MCF 10A (cell line): ENCODE measurements around the genes HTN3, MUC7, JCHAIN and COX18.

- PRO-cap, result no peak
- RRBS, result no CpG with 5 or more reads among the region's 6 CpGs
Measured at GRCh38 chr4:69759001-69759911, 1.2 kb downstream of the SULT1B1 start.

GRCh38 chr4:69823344-69824025 lies 36.5 kb downstream of the SULT1E1 start:
- PRO-cap, result no peak
- RRBS, result no CpG with 5 or more reads among the region's 8 CpGs

DNA sequence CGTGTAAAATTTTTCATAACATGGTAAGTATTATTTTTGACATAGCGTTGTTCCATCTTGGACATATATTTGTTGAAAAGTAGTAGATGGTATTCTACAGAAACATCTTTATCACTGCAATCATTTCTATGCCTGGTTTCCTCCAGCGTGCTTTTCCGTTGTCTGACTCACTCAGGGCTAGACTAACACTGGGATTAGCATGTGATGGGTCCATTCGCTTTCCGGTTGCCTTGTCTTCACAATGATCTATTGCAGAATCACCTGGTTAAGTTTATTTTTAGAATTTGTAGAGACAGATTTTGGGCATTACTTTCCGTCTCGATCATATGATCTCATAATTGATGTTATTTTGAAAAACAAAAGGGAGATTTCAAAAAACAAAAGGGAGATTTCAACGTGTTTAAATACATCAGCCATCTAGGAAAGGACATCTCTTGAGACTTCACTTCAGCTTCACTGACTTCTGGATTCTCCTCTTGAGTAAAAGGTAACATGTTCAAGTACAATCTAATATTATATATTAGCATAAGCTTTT lies at the start of gene HTN3:
Gene HTN3, plus strand, starts transcription at position 430 of the 535 bp plus-strand sequence.
- PRO-cap, result no peak
- RRBS, result no CpG with 5 or more reads among the region's 9 CpGs

DNA sequence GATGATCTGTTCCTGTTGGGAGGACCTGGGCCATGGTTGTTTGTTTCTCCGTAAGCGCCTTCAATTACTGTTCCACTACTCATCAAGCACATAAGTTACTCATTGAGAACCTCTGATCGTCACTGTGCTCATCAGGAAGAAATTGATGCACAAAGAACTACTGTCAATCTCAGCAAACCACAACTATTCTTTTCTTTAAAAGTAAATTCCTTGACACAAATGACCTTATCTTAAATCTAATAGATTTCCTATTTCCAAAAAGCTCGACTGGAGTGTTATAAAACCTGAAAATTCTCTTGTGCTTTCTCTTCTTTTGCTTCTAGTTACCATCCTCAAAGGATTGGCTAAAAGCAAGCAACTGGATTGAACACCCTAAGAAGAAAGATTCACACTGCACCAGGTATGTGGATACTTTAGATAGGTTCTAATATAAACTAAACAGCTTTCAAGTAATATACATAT lies at the start of gene MUC7:
Gene MUC7, plus strand, starts transcription at position 306 of the 462 bp plus-strand sequence.
- PRO-cap, result no peak
- RRBS, result no CpG with 5 or more reads among the region's 4 CpGs

DNA sequence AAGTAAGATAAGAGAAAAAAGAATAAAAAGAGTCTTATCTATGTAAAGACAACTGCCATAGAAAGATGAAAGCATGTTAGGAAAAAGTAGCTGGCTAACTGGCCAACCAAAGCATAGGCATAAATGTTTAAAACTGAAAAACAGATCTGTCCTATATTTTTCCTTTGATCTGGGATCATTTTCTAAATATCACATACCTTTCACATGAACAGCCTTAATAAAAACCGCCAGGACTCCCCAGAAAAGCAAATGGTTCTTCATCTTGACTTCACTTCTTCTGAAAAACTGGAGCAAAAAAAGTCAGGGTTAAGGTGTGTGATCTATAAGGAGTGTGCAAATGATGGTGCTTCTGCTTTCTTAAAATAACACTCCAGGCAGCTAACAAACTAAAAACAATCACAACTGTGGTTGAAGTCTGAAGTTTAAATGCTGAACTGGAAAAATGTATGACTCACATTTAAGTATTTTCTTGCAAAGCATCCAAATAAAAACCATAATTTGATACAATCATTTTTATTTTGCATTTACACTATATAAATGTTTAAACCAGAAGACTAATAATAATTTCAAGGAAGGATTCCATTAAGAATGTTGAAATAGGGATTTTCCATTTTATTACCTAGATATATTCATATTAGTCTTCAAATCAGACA lies at the start of gene JCHAIN:
Gene JCHAIN, minus strand, starts transcription at position 279 of the 653 bp plus-strand sequence.
- PRO-cap, result no peak
- RRBS, result no CpG with 5 or more reads among the region's 1 CpG

- PRO-cap, result bidirectional peak, plus-strand start at chr4:70704221, minus-strand start at chr4:70704126
- RRBS, result no CpG with 5 or more reads among the region's 14 CpGs
Measured at GRCh38 chr4:70703858-70704369, 15.6 kb downstream of the UTP3 start.

GRCh38 chr4:70704370-70705219 lies 16.3 kb downstream of the UTP3 start:
- PRO-cap, result bidirectional peak, plus-strand start at chr4:70704789, minus-strand start at chr4:70704613
- RRBS, result 1% methylated on average over 31 of the region's 97 CpGs

DNA sequence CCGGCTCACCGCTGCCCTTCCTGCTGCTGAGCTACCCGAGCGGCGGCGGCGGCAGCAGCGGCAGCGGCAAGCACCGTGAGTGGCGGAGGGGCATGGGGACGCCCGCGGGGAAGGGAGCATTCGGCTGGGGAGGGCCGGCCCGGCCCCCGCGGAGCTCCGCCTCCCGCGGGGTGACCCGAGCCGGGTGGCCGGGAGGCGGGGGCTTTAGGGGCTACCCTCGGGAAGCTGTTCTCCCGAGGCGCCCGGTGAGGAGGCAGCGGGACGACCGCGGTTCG lies 16.6 kb upstream of the RUFY3 start:
- PRO-cap, result bidirectional peak, plus-strand start at position 207 of the sequence, minus-strand start outside the sequence
- RRBS, result 1% methylated on average over 20 of the region's 35 CpGs

- PRO-cap, result no peak
- RRBS, result no CpG with 5 or more reads among the region's 6 CpGs
Measured at GRCh38 chr4:70793560-70794020, 46.1 kb downstream of the GRSF1 start.

DNA sequence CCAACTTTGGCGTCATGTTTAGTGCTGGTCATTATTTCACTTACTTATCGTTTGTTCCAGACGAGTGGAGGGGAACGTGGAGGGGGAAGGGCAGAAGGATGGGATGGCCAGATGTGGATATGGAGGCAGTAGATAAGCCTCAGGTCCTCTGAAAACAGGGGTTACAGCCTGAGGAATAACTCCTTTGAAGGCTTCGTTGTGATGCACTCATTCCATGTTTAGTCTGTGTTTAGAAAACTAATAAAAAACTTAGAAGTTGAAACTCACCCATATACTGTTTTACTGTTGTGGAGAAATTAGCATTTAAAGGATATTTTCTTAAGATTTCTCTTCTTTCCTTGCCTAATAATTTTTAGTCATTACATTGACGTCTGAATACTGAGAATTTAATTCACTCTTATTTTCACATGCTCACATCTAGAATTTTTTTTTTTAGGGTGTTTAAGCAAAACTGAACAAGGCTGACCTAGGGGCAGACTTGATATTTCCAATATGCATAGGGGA lies 1.2 kb downstream of the MOB1B start:
- PRO-cap, result no peak
- RRBS, result no CpG with 5 or more reads among the region's 6 CpGs

DNA sequence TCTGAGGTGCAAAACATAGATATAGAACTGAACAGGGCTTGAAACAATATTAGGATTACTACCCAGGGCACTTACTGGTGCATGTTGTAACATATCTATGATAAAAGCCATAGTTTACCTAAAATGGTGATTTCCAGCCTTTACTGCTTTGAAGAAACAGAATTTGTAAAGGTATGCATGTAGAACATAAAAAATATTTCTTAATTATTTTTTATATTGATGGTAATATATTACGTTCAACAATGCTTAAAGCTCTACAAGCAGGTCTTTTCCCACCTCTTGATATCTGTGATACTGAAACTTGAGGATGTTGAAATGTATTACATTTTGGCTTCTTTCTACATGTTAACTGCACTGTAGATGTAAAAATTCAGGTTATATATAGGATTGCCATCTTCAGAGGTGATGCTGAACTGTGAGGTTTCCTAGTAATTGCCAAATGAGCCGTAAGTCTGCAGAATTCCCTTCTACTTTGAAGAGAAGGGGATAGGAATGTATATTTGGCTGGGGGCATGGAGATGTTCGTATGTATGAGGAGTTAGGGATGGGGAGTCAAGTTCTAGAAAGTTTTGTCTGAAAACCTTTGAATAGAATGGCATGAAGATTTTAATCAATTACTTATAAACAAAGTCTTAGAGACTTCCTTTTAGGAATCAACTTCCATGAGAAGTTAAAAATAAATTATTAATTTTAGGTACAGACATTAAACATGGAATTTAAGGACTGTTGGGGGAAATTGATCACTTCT lies 10.8 kb upstream of the DCK start:
- PRO-cap, result no peak
- RRBS, result no CpG with 5 or more reads among the region's 3 CpGs

DNA sequence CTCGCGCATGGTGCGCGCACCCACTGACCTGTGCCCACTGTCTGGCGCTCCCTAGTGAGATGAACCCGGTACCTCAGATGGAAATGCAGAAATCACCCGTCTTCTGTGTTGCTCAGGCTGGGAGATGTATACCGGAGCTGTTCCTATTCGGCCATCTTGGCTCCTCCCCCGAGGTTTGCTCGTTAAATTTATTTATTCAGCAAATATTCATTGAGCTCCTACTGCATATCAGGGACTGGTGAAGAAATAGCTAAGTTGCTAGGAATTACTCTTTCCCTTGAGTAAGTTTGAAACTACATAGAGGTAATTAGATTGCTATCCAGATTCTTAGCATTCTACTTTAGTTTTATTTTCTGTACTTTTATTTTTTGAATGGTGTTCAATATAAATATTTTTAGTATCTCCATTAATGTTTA lies 66.2 kb downstream of the DCK start:
- PRO-cap, result no peak
- RRBS, result no CpG with 5 or more reads among the region's 11 CpGs

DNA sequence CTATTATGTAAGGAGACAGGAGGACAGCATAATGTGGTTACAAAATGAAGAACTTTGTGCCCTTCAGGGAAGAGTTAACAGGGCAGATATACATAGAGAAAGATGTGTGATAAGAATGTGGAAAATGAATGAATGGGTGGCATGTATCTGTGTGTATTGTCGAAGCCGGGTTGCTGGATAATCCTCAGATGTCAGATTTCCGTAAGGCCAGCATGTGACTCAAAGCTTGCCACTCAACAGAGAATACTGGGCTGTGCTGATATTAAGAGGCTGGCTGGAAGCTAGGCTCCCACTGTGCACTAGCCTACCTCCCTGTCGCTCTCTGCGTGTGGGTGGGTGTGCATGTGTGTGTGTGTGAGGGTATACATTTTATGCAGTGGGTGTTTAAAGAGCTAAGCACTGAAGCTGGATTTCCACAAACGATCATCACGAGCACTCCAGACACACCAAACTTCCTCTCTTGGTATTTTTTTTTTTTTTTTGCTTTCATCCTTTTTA lies 48.8 kb downstream of the SLC4A4 start:
- PRO-cap, result no peak
- RRBS, result no CpG with 5 or more reads among the region's 7 CpGs

DNA sequence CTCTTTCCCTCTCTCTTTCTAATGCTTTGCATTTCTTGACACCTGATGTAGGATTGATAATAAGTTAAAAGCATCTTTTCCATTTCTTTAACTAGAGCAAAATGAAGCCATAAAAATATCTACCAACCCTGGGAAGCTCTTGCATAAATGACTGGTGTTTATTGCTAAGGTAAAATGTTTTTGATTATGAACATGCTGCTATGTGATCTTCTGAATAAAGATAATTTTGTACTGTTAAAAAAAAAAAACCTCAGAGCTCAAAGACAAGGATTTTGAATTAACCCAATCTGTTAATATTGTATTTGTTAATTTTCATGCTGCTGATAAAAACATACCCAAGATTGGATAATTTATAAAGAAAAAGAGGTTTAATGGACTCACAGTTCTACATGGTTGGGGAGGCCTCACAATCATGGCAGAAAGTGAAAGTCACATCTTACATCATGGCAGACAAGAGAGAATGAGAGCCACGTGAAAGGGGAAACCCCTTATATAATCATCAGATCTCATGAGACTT lies 161.4 kb downstream of the GC start:
- PRO-cap, result no peak
- RRBS, result no CpG with 5 or more reads among the region's 1 CpG

GRCh38 chr4:71772887-71773676 lies 10.8 kb downstream of the GC start:
- PRO-cap, result no peak
- RRBS, result no CpG with 5 or more reads among the region's 4 CpGs

DNA sequence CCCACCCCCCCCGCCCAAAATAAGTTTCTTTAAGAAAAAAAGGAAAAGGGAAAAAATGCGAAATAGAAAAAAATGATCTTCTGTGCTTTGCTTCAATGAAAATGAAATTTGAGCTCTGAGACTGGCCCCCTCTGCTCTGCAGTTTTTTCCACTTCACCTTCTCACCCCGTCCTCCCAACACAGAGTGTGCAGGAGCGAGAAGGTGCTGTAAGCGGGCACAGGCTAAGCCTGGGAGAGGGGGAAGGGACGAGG lies 279 bp downstream of the ADAMTS3 start:
- PRO-cap, result no peak
- RRBS, result no CpG with 5 or more reads among the region's 6 CpGs

GRCh38 chr4:73068936-73070022 lies at the start of gene COX18:
COX18 (minus strand) TSS chr4:73069716.
- PRO-cap, result bidirectional peak, plus-strand start at chr4:73069196, minus-strand start at chr4:73069046; bidirectional peak, plus-strand start at chr4:73069922, minus-strand start at chr4:73069705
- RRBS, result under 1% methylated on average over 17 of the region's 80 CpGs

DNA sequence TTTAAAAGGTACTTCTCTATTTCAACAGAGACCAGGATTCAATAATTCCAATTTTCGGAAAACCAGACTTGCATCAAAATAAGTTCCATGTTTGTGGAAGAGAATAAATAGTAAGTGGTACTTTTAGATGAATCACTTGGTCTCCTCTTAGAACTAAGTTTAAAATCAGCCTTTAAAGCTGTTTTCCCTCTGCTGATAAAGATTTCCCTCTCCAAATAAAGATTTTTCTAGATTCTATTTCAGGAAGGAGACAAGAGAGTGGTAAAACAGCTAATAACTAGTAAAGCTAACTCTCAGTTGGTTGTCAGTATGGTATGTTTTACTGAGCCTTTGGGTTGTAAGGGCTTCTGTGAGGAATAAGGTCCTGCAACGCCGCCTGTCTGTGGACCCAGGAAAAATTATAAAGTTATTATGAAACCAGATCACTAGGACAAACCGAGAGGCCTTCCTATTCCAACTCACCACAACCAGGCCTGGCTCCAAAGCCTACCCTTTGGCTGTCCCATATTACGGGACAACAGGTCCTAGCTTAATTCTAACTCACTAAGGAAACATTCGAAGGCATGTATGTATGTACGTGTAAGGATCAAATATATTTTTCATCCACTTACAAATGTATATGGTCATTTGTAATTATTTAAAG lies 1.5 kb downstream of the ANKRD17 start:
- PRO-cap, result no peak
- RRBS, result no CpG with 5 or more reads among the region's 7 CpGs

DNA sequence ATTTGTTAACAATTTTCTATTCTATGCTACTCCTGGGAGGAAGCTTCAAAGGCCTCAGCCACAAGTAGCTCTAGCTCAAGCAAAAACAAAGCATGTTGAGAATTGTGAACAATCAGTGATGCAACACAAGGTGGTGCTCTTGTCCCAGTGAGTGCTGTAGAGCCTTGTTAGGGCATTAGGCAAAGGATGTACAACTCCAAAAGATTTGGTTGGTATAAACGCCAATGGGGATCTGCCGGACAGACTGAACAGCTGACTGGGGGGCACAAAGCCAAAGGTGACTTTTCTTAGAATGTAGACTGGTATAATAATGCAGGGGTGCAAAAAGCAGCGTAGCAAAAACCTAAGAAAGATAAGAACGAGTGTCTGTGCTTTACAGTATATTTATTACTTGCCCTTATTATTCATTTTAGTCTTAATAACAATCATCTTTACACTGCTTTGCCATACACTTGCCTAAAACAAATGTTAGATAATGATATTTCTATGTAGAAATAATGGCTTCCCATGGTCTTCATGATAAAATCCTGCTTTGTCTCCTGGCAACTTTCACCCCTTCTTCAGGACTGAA lies 62.6 kb upstream of the ALB start:
- PRO-cap, result no peak
- RRBS, result no CpG with 5 or more reads among the region's 4 CpGs

- PRO-cap, result no peak
- RRBS, result no CpG with 5 or more reads among the region's 2 CpGs
Measured at GRCh38 chr4:73375145-73375846, 28.8 kb upstream of the ALB start.